Colon Carcinoma Metastatic in the Lung (tissue), 2 donors: ENCODE data around the genes ARFGAP2, OR4C3 and TRIM49B.

GRCh38 chr11:47165586-47166390, 10.9 kb downstream of the ARFGAP2 start:
- PRO-cap, 2 experiments = no peak in any of the 2 experiments

- PRO-cap, 2 experiments = no peak in any of the 2 experiments
Measured at GRCh38 chr11:47176521-47176807, 215 bp downstream of the ARFGAP2 start.

- PRO-cap, 2 experiments = peak in 2 of 2 experiments; most common minus-strand start chr11:47176859 (in 1)
Measured at GRCh38 chr11:47176808-47177021, at the start of gene ARFGAP2. Gene ARFGAP2, minus strand, starts transcription at chr11:47176879.

- PRO-cap, 2 experiments = no peak in any of the 2 experiments
Measured at GRCh38 chr11:47270552-47271784, 13.2 kb downstream of the NR1H3 start.

DNA sequence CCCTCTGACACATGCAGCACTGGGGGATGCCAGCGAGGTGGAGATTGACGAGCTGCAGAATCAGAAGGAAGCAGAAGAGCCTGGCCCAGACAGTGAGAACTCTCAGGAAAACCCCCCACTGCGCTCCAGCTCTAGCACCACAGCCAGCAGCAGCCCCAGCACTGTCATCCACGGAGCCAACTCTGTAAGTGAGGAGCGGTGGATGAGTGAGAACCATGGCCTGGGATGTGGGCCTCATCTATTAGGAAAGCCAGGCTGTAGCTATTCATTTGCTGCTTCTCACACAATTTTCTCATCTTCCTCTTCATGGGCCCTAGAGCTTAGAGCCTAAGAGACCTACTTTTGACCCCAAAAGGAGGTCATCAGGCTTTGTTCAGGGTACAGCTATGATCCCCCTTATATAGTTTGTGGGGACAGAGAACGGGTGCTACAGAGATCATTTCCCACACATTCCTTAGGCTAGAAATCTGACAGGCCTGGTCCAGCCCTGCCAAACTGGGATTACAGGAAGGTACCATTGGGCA, 26.6 kb downstream of the NR1H3 start:
- PRO-cap, 2 experiments = no peak in any of the 2 experiments

DNA sequence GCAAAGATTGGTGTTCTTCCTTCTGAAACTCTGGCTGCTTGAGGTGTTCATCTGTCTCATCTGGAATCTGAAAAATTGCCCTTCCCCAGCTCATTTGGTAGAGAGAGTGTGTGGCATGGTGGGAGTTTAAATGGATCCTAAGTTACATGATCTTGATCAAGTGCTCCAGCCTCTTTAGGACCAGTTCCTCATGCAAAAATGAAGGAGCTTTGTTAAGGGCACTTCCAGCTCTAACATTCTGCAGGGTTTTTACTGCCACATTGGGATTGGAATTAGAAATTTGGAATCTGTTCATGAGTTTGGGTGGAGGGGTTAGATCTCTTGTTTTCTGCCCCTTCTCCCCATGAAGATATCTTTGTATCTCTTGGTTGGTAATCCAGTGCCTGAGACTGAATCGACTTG, 34.3 kb downstream of the NR1H3 start:
- PRO-cap, 2 experiments = no peak in any of the 2 experiments

- PRO-cap, 2 experiments = no peak in any of the 2 experiments
Measured at GRCh38 chr11:47356309-47357259, 4.1 kb upstream of the MYBPC3 start.

- PRO-cap, 2 experiments = no peak in any of the 2 experiments
Measured at GRCh38 chr11:47388850-47389554, 10.7 kb upstream of the SPI1 start.

DNA sequence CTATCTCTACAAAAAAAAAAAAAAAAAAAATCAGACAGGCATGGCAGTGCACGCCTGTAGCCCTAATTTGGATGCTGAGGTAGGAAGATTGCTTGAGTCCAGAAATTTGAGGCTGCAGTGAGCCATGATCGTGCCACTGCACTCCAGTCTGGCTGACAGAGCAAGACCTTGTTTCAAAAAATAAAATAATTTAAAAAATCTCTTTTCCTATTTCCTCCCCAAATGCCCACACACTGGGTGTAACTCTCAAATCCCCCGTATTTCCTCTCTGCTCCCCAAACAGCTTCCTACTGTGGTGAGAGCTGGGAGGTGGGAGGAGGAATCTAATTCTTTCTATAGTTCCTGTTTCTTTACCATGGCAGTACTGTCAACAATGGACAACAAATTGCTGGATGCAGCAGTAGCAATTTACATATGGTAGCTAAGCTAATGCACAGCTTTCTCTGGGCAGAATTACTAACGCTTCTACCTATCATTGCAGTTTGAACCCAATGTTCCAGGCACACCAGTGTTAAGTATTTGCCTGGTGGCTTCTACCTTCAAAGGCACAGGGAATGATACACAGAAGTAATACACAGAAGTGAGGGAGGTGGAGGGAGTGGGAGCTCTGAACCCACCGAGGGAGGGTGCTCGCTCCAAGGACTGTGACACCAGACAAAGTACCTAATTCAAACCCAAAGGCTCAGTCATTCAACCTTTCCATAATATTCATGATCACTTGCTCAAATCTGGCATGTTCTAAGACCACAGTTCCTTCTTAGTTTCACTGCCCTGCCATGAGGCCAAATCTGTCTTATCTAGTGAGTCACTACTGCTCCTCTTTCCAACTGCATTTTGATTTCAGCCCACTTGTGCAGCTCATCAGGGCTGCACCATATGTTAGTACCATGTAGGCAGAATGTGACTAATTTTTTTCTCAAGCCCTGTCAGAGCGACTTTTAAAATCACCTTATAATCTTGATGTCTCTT, 38.0 kb downstream of the CELF1 start:
- PRO-cap, 2 experiments = no peak in any of the 2 experiments

GRCh38 chr11:47606347-47607217, 12.4 kb upstream of the C1QTNF4 start:
- PRO-cap, 2 experiments = no peak in any of the 2 experiments

DNA sequence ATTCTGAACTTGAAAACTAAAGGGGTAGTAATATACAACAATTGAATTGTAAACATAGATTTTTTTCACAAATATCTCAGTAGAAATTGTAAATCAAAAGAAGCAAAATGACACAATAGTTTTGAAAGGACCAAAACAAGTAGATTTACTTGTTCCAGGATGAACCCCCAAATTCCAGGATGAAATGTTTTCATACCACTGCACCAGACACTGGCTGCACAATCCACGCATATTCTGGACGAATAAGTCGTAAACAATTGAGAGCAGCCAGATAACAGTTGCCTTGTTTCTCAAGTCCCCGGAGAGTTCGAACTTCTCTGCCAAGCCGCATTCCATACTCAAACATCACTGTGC, 25.4 kb upstream of the FNBP4 start:
- PRO-cap, 2 experiments = no peak in any of the 2 experiments

- PRO-cap, 2 experiments = no peak in any of the 2 experiments
Measured at GRCh38 chr11:48024385-48025104, 44.2 kb downstream of the PTPRJ start.

DNA sequence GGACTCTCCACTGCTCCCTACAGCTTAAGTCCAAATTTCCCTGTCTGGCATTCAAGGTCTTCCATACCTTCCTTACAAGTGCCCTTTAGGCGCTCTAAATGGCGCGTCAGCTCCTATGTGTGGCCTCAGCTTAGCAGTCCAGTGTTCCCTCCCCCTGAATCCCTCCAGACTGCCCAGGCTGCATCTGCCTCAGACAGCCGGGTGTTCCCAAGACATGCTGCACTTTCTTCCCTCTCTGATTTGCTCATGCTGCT, 45.2 kb downstream of the PTPRJ start:
- PRO-cap, 2 experiments = no peak in any of the 2 experiments

DNA sequence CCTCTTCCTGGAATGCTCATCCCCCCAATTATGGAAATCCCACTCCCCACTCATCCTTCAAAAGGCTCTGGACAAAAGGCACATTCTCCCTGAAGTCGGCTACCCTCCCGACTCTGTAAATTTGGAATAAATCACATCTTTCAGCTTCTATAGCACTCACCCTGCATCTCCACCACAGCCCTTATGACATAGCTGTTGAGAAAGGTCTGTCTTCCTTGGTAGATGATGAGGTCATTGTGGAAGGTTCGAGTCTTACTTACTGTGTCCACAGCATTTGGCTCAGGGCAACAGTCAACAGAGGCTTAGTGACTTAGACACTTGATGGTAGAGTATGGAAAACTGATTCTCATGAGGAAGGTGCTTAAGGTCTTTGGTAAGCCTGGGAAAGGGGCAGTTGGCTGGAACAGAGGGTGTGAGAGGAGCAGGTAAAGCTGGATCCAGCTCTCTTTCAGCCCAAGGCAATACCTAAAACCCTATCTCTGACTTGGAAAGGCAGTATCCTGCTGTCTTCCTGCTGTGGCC, 45.6 kb downstream of the PTPRJ start:
- PRO-cap, 2 experiments = no peak in any of the 2 experiments

GRCh38 chr11:48062540-48063035, 82.2 kb downstream of the PTPRJ start:
- PRO-cap, 2 experiments = no peak in any of the 2 experiments

- PRO-cap, 2 experiments = no peak in any of the 2 experiments
Measured at GRCh38 chr11:48093406-48094311, 113.3 kb downstream of the PTPRJ start.

DNA sequence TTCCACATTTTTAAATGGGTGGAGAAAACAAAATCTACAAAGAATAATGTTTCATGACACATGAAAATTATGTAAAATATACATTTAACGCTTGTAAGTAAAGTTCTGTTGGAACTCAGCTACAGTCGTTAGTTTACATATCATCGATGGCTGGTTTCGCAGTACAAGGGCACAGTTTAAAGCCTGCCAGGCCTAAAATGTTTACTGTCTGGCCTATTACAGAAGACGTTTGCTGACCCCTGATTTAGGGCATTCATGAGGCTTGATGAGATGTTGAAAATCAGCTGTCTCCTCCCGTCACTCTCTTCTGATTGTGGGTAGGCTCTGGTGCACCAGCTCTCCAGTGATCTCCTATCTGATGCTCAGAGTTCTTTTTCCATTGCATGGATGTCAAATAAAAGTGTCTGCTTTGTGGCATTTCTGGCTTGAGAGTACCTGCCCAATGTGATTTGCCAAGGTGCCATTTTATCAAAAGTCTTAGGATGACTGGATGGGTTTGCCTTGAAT, 117.3 kb upstream of the OR4B1 start:
- PRO-cap, 2 experiments = no peak in any of the 2 experiments

- PRO-cap, 2 experiments = no peak in any of the 2 experiments
Measured at GRCh38 chr11:48324477-48325111, at the start of gene OR4C3. Gene OR4C3, plus strand, starts transcription at chr11:48324920.

DNA sequence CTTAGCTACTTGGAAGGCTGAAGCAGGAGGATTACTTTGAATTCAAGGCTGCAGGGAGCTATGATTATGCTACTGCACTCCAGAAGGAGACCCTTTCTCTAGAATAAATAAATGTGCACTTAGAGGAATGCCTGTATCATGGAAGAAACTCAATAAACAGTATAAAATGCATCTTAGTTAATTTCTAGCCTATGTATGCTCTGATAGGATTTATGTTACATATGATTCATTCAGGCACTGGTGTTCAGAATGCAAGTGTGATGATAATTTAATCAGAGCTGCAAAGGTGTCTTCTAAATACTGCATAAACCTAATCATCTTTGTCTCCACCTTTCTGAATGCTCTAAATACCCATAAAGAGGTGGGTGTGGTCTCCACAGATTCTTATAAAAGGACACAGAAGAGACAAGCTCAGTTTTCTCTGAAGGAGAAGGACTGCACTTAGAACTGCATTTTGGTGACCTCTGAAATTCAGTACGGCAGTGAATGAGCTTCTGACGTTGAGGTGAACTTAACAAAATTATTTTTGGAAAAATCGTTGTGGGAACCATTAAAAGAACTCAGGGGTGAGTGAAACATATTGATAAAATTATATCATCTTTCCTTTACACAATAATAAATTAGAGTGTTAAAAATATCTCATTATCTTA, at the start of gene TRIM49B:
TSS of gene TRIM49B (plus strand) at position 414 of the 650 bp plus-strand sequence.
- PRO-cap, 2 experiments = no peak in any of the 2 experiments

GRCh38 chr11:50190785-50190993, 208.4 kb upstream of the OR4C12 start:
- PRO-cap, 2 experiments = no peak in any of the 2 experiments